Daoy (cell line): ENCODE results near the genes PLCB1 and PLCB4.

DNA sequence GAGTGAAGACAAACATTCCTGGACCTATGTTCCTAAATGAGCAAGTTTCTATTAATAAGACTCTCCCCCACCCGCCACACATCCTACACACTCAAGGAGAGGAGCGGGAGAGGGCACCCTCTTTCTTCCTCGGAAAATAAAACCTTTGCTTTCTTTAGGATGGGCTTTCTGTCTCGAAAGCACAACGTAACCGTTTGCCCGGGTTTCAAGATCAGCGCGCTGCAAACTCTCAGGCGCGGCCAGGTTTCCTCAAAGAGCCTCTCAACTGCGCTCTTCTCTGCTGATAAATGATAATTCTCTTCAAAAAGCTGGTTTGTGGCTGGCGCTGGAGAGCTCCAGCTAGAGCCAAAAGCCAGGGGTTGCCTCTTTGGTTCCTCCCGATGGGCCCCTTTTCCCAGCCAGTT lies 534 bp upstream of the PLCB1 start:
- RAMPAGE, long total RNA = no peak

- RAMPAGE, long total RNA = no peak
Observed at GRCh38 chr20:8131934-8132580, at the start of gene PLCB1. TSS of gene PLCB1 (plus strand) at chr20:8132266.

DNA sequence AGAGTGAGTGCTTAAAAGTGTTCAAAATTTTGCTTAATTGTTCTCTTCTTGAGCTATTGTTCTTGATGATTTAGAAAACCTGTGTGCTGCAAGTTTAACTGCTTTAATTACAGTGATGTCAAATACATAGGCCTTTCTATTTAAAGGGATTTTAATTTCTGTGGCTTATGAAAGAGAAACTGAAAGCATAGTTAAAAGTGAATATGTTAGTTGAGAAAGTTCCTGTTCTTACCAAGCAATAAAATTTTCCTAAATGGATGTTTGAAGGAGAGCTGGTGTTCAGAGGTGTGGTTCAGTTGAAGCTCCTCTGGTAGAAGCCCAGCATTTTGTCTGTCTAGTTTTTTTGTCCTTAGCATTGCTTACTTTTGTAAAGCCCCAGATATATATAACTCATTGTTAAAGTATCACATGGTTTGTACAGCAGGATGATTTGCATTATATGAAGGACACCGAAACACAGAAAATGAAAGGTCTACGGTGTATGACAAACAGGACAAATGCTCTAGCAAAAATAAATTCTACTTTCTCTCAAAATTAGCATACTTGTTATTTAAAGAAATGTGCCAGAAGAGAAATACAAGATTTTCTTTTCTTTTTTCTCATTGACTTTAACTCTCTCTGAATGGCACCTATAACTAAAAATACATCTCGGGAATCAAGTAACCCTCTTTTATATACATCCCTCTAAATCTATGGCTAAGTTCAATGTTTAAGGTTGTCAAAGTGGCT lies 466.1 kb upstream of the PLCB4 start:
- RAMPAGE, long total RNA = no peak

- RAMPAGE, long total RNA = no peak
Observed at GRCh38 chr20:8647768-8648517, 420.9 kb upstream of the PLCB4 start.

GRCh38 chr20:9068769-9069888 lies at the start of gene PLCB4:
TSS of gene PLCB4 (plus strand) at chr20:9069087.
- RAMPAGE, long total RNA = no peak

DNA sequence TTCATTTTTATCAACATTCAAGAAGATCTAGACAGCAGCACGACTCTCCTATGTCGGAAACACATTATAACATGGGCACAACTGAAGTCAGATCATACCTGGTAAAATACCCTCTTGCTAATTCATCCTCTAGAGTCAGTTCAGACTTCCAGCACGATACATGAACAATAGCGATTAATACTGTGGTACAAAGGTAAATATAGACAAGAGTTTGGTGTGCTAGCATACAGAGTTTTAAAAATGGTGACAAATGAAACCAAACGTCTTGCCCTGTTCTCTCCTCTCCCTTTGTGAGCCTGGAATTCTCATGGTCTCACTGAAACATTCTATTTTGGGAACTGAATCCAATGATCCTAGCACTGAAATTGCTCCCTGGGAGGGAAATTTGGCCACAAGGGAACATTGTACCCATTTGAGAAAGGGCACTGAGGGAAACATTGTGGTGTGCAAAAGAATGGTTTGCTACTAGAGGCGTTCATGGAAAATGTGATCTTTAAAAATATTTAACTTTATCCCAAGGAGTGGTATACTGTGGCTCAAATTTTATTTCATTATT lies 23.9 kb downstream of the LAMP5 start:
- RAMPAGE, long total RNA = no peak

- RAMPAGE, long total RNA = no peak
Observed at GRCh38 chr20:9889437-9889965, 50.6 kb upstream of the PAK5 start.

- RAMPAGE, long total RNA = no peak
Observed at GRCh38 chr20:10505332-10505799, 70.3 kb downstream of the SLX4IP start.

GRCh38 chr20:10604182-10605157 lies 69.3 kb downstream of the JAG1 start:
- RAMPAGE, long total RNA = no peak

GRCh38 chr20:10637628-10637948 lies 36.2 kb downstream of the JAG1 start:
- RAMPAGE, long total RNA = no peak

- RAMPAGE, long total RNA = no peak
Observed at GRCh38 chr20:10666519-10667788, 6.8 kb downstream of the JAG1 start.

DNA sequence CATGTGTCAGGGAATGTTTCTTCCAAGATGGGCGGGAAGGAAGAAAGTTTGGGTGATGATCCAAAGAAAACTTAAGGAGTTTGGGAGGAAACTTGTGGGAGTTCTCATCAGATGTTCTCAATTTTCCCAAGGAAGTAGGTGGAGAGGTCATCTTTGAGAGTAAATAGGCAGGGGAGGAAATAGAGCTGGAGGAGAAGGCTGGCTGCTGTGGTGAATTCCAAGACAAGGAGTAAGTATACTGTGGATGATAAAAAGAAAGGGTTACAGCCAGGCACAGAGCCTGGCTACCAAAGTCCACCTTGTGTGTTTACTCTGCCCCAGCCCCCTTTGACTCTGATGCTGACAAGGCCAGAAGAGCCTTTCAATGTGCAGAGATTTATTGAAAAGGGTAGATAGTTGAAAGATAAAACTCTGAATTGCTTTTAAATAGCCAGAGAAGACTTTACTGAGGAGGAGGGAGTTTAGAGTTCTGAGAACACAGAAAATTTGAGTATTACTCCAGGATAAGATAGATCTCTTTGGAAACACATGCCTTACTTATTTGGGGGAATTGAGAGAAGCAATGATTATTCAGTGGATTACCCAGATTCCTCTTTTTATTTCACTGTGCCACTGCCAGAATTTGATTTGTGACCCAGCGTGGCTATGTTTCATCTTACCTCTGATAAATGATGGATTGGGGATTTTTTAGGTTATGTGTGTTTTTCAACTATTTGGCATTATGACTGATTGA lies 182.6 kb upstream of the JAG1 start:
- RAMPAGE, long total RNA = no peak

- RAMPAGE, long total RNA = no peak
Observed at GRCh38 chr20:11850297-11850625, 67.4 kb upstream of the BTBD3 start.

DNA sequence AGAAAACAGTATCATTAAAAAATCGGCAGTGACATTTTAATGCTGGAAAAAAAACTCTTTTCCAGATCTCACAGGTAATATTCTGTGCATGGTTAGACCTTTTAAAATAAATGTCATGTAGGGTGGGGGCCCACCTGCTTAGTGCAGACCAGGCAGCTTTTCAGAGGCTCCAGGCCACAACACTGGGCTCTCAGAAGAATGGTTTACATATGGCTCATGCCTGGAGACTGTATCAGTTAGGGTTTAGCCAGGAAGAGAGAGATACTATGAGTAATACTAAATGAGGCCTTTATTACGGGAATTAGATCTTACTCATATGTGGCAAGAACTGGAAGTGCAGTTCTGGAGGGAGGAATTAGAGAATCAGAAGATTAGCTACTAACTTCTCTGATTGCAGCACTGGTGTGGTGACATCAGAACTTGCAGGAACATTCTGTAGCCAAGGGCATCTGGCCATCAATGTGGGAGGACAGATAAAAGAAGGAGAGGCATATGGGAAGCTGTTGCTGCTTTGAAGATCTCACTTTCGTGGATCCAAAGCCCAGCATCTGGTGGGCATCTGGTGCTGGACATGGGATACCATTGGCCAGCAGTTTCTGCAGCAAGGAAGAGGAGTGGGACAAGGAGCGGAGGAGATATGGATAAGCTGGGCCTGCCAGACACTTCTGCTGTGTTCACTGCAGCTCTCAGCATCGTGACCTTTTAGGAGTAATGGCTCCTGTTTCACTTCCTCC lies 248.4 kb downstream of the BTBD3 start:
- RAMPAGE, long total RNA = no peak

DNA sequence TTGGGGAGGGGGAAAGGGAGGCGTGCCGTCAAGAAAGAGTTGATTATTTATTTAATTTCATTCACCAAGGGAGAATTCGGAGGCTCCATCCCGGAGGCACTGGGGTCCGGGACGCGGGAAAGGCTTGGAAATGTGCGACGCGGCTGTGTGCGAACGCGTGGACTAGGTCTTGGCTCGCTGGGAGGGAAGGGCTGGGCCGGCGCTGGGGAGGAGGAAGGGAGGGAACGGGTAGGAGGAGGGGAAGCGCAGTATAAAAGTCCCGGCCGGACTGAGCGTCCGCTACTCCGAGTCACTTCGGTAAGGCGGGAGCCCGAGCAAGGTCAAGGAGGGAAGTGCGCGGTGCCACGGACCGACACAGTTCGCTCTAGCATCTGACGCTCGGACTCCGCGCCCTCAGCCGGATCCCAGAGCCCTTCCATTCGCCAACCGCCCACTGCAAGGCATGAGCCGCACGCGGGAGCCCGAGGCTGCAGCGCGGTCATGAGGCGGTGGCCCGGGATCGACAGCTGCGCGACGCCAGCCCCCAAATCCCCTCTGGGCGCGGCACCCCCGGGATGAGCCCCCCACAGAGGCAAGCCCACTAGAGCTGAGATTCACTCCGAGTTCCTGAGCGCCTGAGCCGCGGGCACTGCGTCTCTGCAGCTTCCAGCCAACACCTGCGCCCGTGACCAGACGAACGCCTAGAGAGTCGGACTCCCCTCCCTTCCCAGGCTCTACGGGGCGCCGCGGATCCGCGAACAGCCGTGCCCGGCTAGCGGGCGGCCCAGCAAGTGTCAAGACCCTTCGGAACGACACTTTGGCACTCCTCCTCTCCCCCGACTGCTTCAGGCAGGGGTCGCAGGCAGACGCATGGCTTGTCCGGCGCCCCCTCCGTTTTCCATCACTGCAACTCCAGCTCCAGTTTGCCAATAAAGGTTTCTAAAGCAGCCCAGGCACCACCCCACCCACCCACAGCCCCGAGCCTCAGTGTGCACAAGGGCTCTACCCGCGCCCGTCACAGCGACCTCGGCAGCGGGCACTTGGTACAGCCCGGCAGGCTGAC lies 806 bp upstream of the ISM1 start:
- RAMPAGE, long total RNA = no peak

DNA sequence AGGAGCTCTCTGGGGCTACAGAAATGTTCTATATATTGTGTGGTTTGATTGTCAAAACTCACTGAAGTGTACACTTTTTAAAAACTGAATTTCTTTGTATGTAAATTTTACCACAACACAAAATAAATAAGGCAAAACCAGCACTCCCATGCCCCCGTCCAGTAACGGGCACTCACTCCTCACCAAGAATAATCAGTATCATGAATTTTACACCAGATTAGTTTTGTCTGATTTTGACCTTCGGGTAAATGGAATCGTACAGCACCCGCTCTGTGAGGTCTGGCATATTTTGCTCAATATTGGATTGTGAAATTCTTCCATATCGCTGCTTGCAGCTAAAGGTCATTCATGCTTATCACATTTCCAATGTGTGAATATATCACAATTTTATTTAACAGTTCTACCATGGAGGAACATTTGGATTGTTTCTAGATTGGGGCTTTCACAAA lies 86.4 kb downstream of the ISM1 start:
- RAMPAGE, long total RNA = no peak

- RAMPAGE, long total RNA = no peak
Observed at GRCh38 chr20:13810156-13810697, 25.4 kb downstream of the NDUFAF5 start.

GRCh38 chr20:14271631-14272108 lies 65.7 kb downstream of the FLRT3 start:
- RAMPAGE, long total RNA = no peak

DNA sequence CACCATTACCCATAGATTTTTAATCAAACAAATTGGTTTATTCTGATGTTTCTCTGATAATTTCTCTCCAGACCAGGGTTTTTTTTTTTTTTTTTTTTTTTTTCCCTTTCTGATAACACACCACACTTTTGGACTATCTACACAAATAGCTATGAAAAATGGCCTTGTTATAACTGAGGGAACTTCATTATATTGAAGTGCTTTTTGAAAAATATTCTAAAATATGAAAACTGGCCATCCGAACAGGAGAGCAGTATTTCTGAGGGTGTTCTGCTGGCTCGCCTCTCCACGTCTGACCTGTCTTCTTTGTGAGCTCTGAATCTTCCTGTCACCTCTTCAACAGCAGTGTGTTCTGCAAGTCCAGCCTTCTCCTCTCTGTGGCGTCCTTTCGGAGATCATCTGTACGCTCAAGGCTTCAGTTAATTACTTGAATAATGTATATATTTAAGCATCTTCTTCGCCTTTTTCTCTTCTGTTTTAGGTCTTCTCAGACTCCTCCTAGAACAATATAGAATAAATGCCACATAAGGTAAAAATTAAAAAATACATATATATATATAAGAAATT lies 708.3 kb upstream of the FLRT3 start:
- RAMPAGE, long total RNA = no peak

DNA sequence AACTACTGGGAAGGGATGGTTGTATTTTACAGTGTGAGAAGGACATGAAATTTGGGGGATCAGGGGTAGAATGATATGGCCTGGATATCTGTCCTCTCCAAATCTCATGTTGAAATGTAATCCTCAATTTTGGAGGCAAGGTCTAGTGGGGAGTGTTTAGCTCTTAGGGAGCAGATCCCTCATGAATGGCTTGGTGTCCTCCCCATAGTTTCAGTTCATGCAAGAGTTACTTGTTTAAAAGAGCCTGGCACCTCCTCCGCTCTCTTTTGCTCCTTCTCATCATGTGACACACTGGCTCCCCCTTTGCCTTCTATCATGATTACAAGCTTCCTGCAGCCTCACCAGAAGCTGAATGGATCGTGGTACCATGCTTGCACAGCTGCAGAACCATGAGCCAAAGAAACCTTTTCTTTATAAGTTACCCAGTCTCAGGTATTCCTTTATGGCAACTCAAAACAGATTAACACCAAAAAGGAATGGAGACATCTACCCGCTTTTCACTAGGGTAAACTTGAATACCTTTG lies 733.0 kb upstream of the FLRT3 start:
- RAMPAGE, long total RNA = no peak